Penis (tissue), 1 donor: Measurements from ENCODE around the genes COMMD4, MAN2C1, ODF3L1, NRG4 and ISL2.

GRCh38 chr15:75198503-75199054 is 3.1 kb upstream of the C15orf39 start:
- PRO-cap = no peak

GRCh38 chr15:75200556-75201334 is 937 bp upstream of the C15orf39 start:
- PRO-cap = no peak

GRCh38 chr15:75207064-75208105 is 5.7 kb downstream of the C15orf39 start:
- PRO-cap = no peak

- PRO-cap = bidirectional peak, plus-strand start at chr15:75336084, minus-strand start at chr15:75335975
Observed at GRCh38 chr15:75335645-75336485, at the start of gene COMMD4. COMMD4 (plus strand) TSS chr15:75336063.

DNA sequence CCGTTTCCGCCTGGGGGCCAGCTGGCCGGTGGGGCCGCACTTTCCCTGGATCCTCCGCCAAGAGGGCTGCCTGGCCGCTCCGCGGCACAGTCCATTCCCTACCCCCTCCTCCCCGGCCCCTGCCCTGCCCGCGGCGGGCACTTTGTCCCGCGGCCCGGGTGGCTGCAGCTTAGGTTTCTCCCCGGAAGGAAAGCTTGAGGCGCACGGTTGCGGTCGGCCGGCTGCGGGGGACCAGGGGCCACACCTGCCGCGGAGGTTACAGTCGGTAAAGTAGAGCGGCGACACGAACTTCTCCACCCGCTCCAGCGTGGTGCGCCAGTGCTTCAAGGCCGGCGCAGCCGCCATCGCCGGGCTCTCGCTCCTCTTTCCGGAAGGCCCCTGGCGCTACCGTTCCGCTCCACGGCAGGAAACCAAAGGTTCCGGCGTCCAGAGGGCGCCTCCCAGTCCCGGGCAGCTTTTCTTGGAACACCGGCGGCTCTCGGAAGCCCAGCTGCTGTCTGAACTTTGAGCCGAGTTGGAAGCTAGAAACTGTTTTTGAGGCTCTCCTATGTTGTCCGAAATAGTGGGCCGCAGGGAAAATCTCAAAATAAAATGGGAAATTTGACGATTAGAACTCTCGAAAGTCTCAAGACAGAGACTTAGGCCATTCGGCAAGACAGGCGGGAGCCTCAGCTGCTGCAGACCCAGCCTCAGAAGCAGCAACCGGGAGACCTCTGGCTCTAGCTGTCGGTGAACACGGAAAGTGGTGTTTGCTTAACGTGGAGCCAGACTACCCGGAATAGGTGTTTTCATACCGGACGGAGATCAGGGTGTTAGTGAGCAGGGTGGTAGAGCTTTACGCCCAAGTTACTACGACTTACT is at the start of gene MAN2C1:
Gene MAN2C1, minus strand, starts transcription at position 369 of the 861 bp plus-strand sequence.
- PRO-cap = bidirectional peak, plus-strand start at position 464 of the sequence, minus-strand start at position 367 of the sequence

- PRO-cap = no peak
Observed at GRCh38 chr15:75626200-75626670, 710 bp upstream of the SNUPN start.

- PRO-cap = no peak
Observed at GRCh38 chr15:75649688-75650370, 2.1 kb downstream of the SNX33 start.

GRCh38 chr15:75700225-75700866 is 12.3 kb downstream of the CSPG4 start:
- PRO-cap = no peak

GRCh38 chr15:75711493-75712011 is 1.1 kb downstream of the CSPG4 start:
- PRO-cap = unidirectional peak, plus-strand start at chr15:75711701

DNA sequence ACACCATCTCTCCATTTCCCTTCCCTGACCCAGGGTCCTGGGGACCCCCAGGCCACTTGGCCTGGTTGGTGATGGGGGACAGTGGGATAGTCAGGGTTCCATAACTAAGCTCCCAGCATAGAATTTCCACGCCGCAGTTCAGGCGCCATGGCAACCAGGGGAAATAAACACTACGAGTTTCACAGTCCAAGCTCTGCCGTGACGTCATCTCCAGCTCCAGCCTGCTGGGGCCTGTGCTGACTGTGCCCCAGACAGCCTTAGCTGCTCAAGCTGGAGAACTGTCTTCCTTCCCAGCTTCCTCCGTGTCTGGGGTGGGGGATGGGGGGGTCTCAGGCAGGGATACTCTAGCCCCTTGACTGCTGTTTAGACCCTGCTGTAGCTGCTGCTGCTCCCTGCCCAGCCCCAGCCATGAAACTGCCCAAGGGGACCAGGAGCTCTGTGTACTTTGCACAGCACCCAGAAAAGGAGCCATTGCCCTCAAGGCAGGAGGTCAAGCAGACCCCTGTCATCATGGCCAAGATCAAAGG is at the start of gene ODF3L1:
Gene ODF3L1, plus strand, starts transcription at position 250 of the 527 bp plus-strand sequence.
- PRO-cap = bidirectional peak, plus-strand start at position 260 of the sequence, minus-strand start at position 102 of the sequence

- PRO-cap = no peak
Observed at GRCh38 chr15:76011819-76012494, at the start of gene NRG4. NRG4 (minus strand) TSS chr15:76012424.

- PRO-cap = no peak
Observed at GRCh38 chr15:76150883-76151421, 91.2 kb downstream of the TMEM266 start.

DNA sequence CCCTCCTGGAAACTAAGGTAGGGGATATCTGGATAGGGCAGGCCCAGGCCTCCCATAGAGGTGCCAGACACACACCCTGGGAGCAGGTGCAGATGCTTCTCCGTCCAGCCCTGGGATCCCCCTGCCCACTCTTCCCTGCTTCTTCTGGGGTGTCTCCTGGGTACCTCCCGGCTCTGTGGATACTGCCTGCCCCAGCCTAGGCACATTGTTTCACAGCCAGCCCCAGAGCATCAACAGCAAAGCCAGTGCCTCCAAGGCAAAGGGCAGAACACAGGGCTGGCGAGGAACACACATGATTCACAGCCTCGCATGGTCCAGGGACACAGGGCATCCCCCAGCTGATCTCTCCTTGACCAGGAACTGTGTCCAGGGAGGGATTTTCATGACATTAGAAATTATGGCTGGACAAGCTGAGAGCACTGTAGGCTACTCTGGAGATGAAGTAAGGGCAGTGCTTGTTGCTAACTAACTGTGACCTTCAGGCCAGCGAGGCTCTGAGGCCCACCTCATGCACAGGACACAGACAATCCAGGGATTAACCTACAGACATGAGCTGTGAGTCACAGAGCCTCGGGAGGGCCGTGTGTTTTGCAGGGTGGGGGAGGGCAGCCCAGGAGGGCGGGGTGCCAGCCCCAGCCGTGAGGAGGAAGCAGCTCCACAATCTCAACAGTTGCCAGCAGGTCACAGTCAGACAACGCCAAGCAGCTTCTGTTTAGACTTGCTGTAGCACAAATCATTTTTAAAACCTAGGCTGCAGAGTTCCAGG is 115.0 kb downstream of the ETFA start:
- PRO-cap = no peak

GRCh38 chr15:76335809-76337046 is at the start of gene ISL2:
ISL2 (plus strand) TSS chr15:76336773.
- PRO-cap = unidirectional peak, plus-strand start at chr15:76336000; bidirectional peak, plus-strand start at chr15:76336805, minus-strand start at chr15:76336478

- PRO-cap = no peak
Observed at GRCh38 chr15:76490096-76490520, 153.5 kb downstream of the ISL2 start.

DNA sequence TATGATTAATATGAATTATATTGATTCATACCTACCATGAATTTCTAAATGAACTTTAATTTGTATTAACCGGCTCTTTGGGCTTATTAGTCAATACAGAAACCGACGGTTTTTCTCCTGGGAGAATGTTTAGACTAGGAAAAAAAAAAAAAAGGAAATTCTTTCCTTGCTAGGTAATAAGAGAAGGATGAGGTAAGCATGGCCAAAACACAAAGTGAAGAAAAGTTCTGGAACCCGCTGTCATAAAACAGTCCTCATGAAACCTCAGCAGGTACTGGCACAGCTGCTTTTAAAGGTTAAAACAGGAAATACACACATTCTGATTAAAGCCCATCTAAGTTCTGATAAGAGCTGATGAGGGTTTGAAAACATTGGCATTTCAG is 30.8 kb upstream of the PSTPIP1 start:
- PRO-cap = no peak

GRCh38 chr15:76996391-76997542 is 1.8 kb downstream of the PSTPIP1 start:
- PRO-cap = no peak

GRCh38 chr15:77023290-77023799 is 28.4 kb downstream of the PSTPIP1 start:
- PRO-cap = no peak

DNA sequence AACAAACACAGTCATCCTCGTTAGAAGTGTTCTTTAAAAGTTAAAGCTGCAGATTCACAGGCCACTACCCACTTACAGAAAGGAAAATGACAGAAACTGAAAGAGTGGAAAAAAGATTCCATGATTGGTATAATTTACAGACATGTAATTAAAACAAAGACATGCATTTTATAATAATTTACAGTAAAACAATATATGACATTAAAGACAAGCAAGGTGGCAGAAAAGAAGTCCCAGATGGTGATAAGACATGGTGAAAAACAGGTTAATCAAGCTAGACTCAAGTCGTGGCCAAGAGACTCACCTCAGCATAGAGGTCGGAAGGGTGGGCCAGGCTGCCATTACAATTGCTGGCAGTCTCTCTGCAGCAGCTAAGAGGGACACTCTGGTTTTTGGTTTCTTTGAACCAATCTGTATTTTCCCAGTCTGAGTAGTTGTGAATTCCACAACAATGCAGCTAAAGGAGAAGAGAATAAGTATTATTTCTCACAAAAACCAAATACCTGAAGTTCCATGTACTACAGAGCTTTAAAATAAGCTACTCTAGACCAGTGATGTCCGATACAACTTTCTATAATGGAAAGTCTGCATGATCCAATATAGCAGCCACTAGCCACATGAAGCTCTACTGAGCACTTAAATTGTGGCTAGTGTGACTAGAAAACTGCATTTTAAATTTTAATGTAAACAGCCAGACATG is 18.3 kb downstream of the TSPAN3 start:
- PRO-cap = no peak

- PRO-cap = no peak
Observed at GRCh38 chr15:77069336-77070205, 1.3 kb downstream of the TSPAN3 start.